H7 (cell line): ENCODE measurements around a stretch of chr3.

DNA sequence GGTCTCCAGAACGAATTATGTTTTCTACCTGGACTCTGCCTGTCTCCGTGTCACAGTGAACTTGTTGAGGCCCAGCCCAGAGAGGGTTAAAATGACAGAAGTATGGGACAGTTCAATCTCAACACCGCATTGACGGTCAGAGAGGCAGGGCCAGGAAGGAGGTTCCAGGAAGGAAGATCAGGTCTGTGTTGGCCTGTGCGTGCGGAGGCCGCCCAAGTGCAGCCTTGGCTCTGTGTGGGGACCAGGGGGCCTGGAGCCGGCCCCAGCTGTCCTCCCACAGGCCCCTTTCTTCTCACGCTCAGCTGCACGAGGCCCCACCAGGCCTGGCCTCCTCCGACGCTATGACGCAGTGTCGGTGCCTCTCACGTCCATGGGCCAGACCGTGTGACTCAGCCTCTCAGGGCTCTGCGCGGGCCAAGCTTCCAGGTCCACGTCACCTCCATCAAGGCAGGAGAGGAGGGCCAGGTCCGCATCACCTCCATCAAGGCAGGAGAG, 83.3 kb downstream of the CPN2 start:
- RAMPAGE, long total RNA = no peak

DNA sequence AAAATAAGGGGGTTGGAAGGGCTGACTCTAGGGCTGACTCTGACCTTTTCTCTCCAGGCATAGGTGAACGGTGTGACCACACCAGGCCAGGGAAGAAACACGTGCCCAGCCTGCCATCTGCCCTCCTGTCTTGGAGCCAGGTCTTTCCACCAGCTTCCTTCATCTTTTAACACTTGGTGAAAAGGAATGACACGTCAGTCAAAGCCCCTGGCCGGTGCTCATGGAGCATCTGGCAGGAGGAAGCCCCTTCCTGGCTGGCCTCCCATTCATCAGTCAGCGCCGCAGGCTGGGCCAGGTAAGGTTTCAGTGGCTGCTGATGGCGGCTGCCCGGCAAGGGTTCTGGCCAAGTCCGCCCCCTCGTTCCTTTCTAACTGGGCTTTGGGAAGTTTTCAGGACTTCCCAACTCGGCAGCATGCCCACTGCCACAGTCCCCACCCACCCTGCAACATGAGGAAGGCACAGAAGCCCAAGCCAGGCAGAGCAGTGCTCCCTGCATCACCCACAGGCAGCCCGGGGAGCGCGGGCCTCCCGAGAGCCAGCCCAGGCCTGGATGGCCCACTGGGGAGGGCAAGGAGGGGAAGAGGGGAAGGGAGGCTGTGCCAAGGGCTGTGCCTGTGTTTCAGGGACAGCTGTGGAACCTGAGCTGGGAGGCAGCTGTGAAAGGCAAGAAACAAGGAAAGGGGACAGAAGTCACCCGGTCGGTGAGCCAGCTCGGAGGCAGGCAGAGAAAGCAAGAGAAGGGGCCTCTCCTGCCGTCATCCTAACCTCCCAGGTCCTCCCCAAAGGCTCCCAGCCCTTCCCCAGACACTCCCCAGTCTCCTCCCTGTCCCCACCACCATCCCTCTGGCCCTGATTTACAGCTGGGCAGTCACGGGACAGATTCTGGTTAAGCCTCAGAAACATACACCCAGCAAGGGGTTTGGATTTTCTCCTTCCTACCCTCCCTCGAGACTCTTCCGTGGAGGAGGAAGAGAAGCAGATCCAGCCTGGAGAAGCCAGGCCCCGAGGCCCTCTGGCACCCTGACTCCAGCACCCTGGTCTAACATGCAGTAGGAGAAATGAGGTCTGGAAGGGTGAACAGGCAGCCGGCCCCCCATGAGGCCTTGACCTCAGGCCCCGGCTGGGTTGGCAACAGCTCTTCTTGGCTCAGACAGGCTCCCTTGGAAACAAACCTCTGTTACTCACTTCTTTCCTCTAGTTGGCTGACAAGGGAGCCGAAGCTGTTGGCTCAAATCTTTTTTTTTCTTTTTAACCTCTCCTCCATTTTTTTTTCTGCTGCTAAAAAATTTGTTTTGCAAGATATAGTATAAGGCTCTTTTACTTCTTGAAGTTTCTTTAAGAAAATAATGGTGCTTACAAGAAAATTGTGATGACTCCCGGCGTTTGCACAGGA, 73.8 kb downstream of the CPN2 start:
- RAMPAGE, long total RNA = no peak

DNA sequence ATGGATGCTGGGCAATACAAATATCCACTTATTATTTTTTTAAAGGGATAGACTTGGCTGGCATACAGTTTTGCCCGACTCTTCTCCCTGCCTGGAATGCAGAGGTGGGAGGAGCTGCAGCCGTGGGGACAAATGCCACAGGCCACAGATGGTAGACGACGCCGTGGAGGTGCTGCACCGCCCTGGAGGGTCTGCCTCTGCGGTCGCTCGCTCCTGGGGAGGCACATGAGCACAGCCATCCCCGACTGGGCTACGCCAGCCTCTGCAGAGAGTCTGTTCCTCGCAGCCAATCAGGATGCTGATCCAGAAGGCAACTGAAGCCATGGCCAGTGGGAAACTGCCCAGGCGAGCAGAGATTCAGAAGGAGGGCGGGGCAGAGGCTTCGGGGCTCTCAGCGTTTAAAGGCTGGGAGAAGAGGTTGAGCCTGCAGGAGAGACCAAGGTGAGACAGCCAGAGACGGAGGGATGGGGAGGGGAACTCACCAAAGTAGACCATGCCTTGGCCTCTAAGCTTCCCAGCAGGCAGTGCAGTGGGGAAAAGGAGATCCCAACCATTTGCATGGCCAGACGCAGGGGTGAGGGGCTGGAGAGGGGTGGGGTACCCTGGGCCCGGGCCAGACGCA, 12.0 kb upstream of the LRRC15 start:
- RAMPAGE, long total RNA = no peak

GRCh38 chr3:194397975-194398406, 1.1 kb downstream of the GP5 start:
- RAMPAGE, long total RNA = no peak

GRCh38 chr3:194404801-194405651, 6.0 kb upstream of the GP5 start:
- RAMPAGE, long total RNA = no peak

GRCh38 chr3:194473548-194474015, 13.2 kb downstream of the ATP13A3 start:
- RAMPAGE, long total RNA = no peak

GRCh38 chr3:194476005-194476486, 10.8 kb downstream of the ATP13A3 start:
- RAMPAGE, long total RNA = no peak

GRCh38 chr3:194779728-194780277, 94.1 kb downstream of the FAM43A start:
- RAMPAGE, long total RNA = no peak

- RAMPAGE, long total RNA = no peak
Observed at GRCh38 chr3:194854917-194855526, 169.3 kb downstream of the FAM43A start.

GRCh38 chr3:194867214-194867783, 181.6 kb downstream of the FAM43A start:
- RAMPAGE, long total RNA = no peak

- RAMPAGE, long total RNA = no peak
Observed at GRCh38 chr3:194870632-194870870, 184.9 kb downstream of the FAM43A start.

DNA sequence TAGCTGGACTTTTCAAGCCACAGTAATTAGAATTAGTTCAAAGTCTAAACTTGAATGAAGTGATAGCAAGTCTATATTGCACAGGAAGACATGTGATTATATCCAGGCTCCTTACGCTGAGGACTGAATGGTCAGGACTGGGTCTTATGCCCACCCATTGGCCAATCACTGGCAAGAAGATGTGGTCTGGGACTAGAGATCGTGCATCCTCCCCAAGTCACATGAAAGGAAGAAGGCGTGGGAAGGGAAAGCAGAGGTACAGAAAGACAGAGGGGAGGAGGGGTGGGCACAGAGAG, 227.7 kb downstream of the FAM43A start:
- RAMPAGE, long total RNA = no peak

- RAMPAGE, long total RNA = no peak
Observed at GRCh38 chr3:194928177-194928413, 242.4 kb downstream of the FAM43A start.

- RAMPAGE, long total RNA = no peak
Observed at GRCh38 chr3:195079883-195081306, 190.6 kb downstream of the XXYLT1 start.

- RAMPAGE, long total RNA = no peak
Observed at GRCh38 chr3:195087086-195087288, 184.0 kb downstream of the XXYLT1 start.

DNA sequence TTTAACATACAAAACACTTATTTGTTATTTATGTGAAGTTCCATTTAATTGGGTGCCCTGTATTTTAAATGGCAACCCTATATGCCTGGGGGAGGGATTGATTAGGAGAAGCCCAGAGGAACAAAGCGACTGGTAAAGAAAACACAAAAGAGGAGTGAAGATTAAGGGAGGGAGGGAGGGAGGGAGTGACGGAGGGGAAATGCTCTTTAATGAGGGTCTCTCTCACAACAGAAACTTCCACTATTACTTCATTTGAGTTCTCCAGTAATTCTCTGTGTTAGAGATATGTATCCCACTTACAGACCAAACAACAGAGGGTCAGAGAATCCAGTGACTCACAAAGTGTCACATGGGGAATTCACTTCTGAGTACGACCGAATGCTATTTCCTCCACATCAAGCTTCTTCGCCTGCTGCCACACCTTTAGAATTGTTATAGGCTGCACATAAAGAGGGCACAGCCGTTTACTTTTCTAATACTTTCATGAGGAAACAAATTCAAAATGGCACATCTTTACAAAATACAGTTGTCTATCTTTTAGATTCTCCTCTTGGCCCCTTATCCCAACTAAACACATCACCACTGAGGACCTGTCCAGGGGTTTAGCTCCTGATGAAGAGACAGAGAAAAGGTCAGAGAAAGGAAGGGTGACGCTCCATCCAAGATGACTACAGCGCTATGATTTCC, 119.1 kb downstream of the XXYLT1 start:
- RAMPAGE, long total RNA = no peak

GRCh38 chr3:195243649-195244117, 27.3 kb downstream of the XXYLT1 start:
- RAMPAGE, long total RNA = no peak

- RAMPAGE, long total RNA = no peak
Observed at GRCh38 chr3:195292071-195292664, 21.2 kb upstream of the XXYLT1 start.

DNA sequence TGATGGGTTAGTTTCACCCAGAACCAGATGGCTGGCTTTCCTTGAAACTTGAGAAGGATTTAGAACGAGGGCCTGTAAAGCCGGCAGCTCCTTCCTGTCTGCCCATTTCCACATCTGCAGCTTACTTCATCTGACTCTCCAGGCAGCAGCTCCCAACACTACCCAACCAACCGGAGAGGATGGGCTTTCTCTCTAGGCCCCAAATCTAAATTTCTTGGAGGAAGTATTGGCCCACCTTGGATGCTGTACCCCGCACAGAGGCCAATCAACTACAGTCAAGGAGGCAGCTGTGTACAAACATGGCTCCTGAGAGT, 7.8 kb upstream of the ACAP2 start:
- RAMPAGE, long total RNA = no peak

DNA sequence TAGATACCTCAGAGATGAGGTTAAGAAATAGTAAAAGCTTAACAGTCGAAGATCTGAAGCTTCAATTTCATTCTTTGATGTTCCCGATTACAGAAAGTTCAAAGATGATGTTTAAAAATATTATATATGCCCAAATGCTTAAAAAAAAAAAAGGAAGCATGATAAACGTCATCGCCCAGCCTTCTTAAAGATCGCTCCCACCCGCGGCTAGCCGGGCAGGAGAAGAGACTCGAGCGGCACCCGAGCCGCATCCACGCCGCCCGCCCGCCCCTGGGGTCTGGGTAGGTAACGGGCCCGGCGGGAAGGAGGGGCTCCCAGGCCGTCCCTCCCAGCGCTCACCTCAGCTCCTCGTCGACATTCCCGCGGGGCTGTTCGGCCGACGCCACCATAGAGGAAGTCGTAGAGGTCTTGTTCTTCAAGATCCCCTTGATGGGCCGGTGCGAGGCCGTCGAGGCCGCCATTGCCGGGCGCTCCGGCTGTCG, 519 bp downstream of the PPP1R2 start:
- RAMPAGE, long total RNA = no peak